Left common carotid artery plus branches (tissue), 1 donor: ENCODE measurements around a stretch of chr5.

GRCh38 chr5:32274447-32274997 lies 38.2 kb downstream of the MTMR12 start:
- PRO-cap: no peak

- PRO-cap: no peak
Observed at GRCh38 chr5:32603968-32605037, 18.9 kb downstream of the SUB1 start.

- PRO-cap: no peak
Observed at GRCh38 chr5:32630321-32631023, 45.1 kb downstream of the SUB1 start.

- PRO-cap: bidirectional peak, plus-strand start at chr5:32714031, minus-strand start at chr5:32713882
Observed at GRCh38 chr5:32713289-32714546, 2.6 kb downstream of the NPR3 start.

DNA sequence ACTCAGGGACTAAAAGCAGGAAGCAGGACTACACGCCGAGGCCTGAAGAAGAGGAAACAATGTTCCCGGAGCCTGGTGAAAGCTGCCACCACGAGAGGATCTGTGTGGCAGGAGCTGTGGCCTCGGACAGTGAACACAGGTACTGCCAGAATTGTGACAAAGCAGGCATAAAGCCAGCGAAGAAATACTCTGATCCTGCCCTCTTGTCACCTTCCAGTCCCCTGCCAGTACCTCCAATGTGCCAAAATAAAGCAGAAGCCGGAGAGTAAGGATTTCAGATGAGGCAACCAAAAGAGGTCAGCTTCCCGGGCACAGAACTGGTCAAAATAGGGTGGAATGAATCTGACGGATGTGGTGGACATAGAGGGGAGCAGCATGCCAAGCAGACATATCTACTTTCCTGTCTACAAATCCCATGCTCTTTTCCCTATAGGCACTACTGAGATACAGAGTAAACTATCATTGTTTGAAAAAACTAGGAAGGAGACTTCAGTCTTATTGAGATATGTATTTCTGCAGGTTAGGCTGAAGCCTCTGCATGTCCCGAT lies 211.5 kb upstream of the TARS1 start:
- PRO-cap: no peak

DNA sequence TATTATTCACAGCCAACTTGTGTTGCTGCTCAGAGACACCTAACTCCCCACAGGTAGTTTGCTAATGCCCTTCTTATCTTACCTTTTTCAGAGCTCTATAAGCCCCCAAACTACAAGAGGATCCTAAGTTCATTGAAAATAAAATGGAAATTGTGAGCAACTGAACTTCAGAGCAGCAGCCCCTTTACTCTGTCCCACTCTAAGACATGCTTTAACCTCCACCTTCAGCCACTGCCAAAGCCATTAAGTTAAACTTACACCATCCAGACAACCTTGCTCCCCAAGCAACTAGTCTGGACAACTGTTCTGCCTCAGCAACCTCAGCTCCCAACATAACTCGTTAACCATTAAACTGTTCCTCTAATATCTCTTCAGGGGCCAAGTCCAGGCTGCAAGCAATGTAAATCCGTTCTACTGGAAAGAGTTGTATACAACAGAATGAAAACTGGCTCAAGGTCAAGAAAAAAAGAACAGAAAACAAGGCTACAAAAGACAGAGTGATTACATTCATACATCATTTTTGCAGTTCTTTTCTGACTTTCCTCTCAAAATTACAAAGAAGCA lies 131.8 kb upstream of the TARS1 start:
- PRO-cap: no peak

- PRO-cap: no peak
Observed at GRCh38 chr5:33439149-33439523, 1.6 kb upstream of the TARS1 start.

DNA sequence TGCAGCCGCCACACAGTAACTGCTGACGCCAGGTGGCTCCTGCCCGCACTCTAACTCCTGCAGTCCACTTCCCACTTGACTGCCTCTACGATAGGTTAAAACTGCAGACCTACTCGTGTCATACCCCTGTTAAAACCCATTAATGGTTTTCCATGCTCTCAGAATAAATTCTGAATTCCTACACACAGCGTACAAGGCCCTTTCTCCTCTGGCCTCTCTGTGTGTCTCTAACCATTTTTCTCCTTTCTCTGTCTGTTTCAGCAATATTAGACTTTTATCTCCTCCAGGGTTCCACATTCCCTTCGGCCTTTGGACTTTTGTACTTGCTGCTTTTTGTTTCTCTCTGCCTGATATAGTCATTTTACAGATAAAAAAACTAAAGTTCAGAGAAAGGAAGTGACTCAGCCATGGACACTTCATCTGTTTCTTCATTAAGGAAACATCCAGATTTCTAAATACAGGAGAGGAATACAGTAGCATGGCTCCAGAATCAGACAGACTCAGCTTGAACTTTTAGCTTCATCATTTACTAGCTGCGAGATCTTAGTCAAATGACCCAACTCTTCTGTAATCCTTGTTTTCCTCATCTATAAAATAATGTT lies 84.8 kb downstream of the ADAMTS12 start:
- PRO-cap: no peak

DNA sequence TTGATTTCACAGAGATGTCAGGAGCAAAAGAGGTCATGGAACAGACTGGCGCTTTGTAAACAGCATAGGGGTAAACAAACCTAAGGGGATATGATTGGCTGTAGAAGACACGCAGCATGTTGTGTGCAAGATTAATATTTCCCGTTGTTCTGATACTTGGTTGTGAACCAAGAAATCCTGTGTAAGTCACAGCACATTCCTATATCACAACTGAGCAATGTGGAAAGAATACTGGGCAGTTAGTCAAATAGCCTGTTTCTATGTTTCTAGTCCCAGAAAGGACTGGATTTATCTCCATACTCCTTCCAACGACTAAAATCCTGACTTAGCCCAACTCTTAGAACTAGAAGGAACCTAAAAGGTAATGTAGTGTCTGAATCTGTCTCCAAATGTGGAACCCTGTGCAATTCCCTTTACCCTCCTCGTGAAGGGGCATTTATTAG lies 3.1 kb downstream of the ADAMTS12 start:
- PRO-cap: no peak

GRCh38 chr5:34006729-34007504 lies 933 bp downstream of the AMACR start:
- PRO-cap: no peak

GRCh38 chr5:34648878-34649085 lies 7.3 kb upstream of the RAI14 start:
- PRO-cap: no peak

GRCh38 chr5:34657516-34658015 lies 1.4 kb downstream of the RAI14 start:
- PRO-cap: no peak

GRCh38 chr5:34699743-34700286 lies 43.7 kb downstream of the RAI14 start:
- PRO-cap: no peak

DNA sequence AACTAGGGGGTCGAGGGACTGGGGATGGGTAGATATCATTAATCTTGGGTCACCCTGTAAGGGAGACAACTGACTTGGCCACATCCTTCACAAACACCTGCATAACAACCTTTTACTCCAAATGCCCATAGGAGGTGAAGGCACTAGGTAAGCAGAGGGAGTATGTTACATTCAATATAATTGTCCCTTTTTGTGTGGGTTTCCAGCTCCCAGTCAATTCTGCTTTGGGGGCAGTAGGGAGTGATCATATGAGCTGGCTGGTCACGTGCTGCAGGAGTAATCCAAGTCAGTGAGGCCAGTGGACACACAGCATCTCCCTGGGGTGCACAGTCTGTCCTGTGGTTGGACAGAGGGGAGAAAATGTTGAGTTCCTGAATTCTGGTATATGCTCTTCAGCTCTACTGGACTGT lies 1.1 kb upstream of the AGXT2 start:
- PRO-cap: no peak

DNA sequence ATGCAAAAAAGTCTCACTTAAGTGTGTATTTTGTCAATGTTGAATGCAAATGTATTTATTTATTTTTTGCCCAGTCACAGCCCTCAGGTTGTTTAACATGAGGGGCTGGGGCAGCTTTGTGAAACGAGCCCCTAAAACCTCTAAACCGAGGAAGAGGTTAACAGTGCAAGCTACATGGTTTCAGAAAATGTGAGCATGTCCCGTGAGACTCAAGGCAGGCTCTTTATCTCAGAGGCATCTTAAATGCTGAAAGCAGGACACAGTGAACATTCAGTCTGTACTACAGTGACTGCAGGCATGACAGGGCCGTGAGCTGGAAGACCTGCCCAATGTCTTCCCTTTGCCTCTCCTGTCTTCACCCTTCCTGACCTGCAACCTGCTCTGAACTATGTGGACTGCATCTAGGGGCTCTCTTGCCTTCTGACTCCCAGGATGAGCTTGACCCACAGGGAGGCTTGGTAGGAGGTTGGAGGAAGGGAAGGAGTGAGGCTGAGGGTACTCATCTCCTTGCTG lies 58.3 kb downstream of the PRLR start:
- PRO-cap: no peak

GRCh38 chr5:35228208-35228904 lies 1.9 kb downstream of the PRLR start:
- PRO-cap: no peak

- PRO-cap: no peak
Observed at GRCh38 chr5:35780910-35781381, 75.7 kb upstream of the IL7R start.

DNA sequence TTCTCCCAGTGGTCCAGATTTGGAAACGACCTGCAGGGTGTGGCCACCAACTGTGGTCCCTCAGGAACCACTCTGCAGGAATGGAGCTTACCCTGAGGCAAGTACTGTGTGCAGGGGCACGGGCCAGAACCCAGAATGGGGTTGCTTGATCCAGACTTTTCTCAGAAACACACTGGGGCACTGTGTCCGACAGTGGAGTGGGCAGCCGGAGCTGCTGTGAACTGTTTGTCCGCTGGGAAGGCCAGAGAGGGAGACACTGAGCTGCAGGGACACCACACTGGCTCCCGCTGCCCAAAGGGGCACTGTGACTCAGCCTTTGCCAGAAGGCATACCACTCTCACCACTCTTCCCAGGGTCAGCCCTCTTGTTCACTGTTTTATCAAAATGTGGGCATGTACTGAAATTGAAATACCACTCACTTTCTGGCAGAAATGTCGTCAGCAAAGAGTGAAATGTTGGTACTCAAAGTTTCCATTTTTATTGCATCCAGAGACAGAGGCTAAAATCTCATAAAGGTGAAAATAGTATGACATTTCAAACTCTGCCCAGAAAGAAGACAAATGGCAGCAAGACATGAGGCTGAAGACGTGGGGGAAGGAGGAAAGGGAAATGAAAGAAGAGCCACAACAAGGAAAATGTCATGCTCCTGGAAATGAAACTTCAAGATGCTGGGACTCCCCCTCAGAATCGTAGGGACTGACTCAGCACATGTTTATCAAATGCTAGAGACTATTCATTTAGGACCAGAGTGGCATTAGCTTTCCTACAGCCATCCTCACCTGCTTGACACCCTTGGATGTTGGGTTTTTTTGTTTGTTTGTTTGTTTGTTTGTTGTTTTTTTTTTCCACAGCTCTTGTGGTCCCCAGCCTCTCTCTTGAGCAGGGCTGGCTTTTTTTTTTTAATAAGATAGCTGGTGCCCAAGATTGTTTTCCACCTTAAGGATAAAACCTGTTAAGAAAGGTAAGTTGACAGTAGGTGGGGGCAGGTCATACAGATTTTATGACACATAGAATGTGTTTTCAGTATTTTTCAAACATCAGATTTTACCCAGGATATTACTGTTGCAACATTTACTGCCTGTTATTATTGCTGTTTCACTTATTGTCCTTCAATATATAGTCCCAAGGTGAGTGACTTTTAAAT lies 4.3 kb upstream of the IL7R start:
- PRO-cap: no peak

DNA sequence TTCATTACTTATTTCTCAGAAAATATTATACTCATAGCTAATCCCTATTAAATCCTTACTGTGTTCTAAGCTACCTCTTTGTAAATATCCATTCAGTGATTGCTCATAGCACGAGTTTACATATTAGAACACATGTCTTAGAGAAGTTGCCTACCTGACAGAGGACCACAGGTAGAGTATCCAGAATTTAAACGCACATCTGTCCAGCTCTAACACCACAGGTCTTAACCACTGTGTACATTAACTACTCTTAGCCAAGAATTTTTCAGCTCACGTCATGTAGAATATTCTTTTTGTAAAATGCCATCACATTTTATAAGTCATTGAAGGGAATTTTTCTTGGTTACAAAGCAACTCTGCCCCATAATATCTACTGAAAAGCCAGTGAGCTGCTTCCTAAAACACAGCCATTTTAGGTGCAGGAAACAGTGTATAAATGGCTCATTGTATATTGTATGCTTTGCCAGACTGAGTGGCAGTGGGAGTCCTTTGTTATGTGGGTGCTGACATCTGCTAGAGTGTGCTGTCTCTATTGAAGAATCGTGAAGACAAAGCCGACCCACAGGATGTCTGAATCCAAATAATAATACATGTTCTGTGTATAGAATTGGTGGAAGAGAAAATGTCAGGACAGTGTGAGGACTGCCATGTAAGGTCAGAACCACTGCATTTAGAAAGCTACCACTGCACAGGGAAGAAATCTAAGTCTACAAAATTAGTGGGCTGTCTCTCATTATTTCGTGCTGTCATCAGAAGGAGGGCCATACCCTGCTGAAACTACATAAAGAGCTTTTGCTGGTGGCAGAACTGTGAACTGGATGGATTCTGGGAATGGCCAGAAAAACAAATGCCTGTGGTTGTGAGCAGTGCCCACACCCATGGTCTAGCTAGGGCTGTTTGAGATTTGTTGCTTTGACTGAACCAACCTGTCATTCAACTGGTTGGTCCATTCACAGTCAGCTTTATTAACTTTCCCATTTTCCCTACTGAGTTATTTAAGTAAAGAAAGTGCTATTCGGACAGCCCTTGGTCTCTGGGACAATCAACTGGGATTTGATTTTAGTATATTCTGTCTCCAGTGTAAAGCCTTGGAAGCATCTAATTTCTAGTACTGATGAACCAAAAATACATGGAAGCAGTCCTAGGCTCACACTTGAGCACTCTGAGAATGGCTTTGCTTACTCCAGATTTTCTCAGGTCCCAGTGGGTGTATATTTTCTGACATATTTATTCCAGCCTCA lies 2.4 kb downstream of the IL7R start:
- PRO-cap: no peak

DNA sequence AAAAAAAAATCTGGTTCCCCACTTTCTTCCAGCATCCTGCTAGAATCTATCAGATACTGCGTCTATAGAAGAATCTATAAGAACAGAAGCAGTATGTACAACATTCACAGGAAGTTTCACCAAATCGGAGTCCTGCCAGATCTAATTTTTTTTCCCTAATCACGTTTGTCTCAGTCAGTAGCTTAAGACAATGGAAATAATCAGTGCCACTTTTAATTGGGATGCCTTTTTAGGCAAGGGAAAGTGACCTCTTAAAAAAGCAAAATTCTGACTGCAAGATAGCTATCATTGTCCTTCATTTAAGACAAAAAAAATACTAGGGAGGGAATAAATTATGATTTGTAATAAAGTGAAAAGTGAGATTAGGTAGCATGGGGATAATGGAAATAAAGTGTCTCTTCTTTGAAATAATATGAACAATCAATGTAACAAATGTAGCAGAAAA lies 3.4 kb downstream of the IL7R start:
- PRO-cap: no peak